Heart right ventricle (tissue), 2 donors: Measurements from ENCODE around the genes LRRC1 and KIAA1586.

- PRO-cap, 2 experiments: no peak in any of the 2 experiments
Observed at GRCh38 chr6:53500020-53500713, 44.7 kb downstream of the GCLC start.

GRCh38 chr6:53664518-53665173 lies 910 bp downstream of the KLHL31 start:
- PRO-cap, 2 experiments: peak in 1 of 2 experiments; most common plus-strand start chr6:53664897 (in 1); most common minus-strand start chr6:53664701 (in 1)

- PRO-cap, 2 experiments: no peak in any of the 2 experiments
Observed at GRCh38 chr6:53734409-53735035, 60.3 kb upstream of the LRRC1 start.

DNA sequence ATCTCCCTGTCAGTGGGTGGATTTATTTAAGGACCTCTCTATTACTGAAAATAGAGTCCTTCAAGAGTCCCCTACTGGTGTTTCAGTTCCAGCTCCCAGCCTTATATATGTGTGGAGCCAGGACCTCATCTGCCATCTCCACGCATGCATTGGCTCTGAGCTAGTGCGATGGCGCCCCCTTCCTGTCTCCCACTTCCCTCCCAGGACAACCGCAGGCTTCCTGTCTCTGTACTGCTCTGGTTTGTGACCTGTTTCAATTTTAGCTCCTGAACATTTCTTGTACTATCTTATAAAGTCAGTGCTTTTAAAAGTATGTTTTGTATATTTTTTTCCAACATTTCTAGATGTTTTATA lies 59.8 kb upstream of the LRRC1 start:
- PRO-cap, 2 experiments: no peak in any of the 2 experiments

DNA sequence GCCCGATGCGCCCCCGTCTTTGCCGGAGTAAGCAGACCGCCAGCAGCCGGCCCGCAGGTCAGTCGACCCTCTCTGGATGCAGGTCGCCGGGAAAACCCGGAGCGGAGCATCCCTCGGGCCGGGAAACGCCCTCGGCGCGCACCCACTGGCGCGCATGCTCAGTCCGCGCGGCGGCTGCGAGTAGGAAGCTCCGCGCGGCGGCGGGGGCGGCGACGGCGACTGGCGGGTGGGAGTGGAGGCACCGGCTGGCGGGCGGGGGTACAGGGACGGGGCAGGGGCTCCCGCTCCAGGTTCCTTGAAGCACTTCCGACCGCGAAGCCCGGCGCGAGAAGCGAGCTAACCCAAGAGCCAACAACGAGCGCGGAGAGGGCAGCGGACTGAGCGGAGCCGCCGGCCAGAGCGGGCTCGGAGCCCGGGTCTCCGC lies at the start of gene LRRC1:
Gene LRRC1 (plus strand): TSS at position 209 of the 424 bp plus-strand sequence.
- PRO-cap, 2 experiments: peak in 2 of 2 experiments; most common plus-strand start position 161 of the sequence (in 2); most common minus-strand start position 74 of the sequence (in 2)

DNA sequence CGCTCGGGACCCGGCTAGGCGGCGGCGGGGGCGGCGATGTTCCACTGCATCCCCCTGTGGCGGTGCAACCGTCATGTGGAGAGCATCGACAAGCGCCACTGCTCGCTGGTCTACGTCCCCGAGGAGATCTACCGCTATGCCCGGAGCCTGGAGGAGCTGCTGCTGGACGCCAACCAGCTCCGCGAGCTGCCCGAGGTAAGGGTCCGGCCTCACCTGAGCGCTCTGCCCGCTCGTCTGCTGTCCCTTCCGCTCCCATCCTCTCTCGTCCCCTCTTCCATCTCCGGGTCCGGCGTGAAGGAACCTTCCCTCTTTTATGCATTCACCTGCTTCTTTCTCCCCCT lies 386 bp downstream of the LRRC1 start:
- PRO-cap, 2 experiments: no peak in any of the 2 experiments

- PRO-cap, 2 experiments: no peak in any of the 2 experiments
Observed at GRCh38 chr6:53920363-53920825, 125.6 kb downstream of the LRRC1 start.

GRCh38 chr6:53943385-53944032 lies 148.7 kb downstream of the LRRC1 start:
- PRO-cap, 2 experiments: no peak in any of the 2 experiments

DNA sequence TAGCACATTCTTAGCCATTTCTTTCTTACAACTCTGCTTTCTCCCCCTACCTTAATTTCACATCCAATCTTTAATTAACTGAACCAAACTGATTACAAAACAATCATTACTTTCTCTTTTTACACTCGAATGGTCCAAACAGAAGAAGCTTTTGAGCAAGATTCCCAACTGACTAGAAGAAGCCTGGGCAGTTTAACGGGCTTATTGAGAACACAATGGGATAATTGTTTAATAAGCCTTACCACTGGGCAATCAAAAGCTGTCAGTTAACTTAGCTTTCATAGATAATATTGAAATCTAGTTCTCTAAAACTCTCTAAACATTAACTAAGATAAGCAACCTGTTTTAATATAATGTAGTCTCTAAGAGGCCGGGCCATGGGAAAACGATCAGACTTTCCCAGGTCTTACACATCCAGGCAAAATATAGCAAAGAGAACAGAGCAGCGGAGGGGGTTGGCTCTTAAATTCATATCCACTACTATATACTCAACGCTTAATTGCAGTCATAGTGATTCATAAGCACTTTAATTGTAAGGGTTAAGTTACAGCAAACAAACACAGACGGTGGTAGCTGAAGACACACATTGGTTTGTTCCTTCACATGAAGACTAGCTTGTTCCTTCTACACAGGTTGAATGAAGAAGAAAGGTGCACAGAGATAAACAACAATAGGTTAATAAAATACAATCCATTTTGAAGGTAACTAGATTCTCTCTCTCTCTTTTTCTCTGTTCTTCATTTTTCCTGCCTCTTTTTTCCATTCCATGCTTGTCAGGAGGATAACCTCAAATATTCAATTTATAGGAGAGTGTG lies 128.0 kb upstream of the FAM83B start:
- PRO-cap, 2 experiments: no peak in any of the 2 experiments

- PRO-cap, 2 experiments: no peak in any of the 2 experiments
Observed at GRCh38 chr6:54801663-54802272, 44.8 kb upstream of the FAM83B start.

GRCh38 chr6:56246600-56247238 lies 661 bp downstream of the COL21A1 start:
- PRO-cap, 2 experiments: no peak in any of the 2 experiments

DNA sequence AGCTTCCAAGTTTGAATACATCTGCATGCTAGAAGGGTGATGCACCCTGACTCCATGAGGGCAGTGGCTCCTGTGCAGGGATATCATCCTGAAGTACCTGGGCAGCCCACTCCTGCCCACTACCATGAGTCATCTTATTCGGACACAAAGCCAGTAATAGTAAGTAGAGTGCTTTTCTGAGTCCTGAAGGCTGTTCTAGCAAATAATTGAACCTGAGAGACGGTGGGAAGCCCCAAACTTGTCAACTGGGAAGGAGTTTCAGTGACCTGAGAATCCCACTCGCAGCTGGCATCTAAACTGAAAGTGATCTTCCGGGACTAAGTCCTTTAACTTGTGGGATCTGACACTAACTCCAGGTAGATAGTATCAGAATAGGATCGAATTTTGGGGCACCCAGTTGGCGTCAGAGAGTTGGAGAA lies 152.9 kb upstream of the COL21A1 start:
- PRO-cap, 2 experiments: no peak in any of the 2 experiments

DNA sequence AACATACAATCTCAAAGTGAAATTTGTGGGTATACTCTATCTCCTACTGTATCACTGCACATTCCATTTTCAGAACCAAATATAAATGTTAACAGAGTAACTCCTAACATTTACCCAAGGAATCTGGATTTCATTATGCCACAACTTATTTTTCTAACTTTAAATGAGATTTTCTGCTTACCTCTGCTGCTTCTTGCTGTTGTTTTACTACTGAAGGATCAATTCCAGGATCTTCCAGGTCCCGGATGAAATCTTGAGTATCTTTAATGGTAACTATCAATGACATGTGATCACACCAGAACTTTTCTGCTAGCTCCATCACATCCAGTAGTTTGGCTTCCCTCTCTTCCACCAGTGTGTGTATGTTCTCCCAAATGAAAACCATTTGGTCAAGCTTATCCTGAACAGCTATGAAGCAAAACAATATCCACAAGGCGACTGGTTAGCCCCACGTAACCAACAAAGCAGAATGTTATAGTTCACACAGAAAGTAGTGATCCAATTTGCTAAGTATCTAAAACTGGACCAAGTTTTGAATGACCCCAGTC lies 261.0 kb upstream of the COL21A1 start:
- PRO-cap, 2 experiments: no peak in any of the 2 experiments

GRCh38 chr6:56516963-56517796 lies 269.8 kb upstream of the COL21A1 start:
- PRO-cap, 2 experiments: no peak in any of the 2 experiments

DNA sequence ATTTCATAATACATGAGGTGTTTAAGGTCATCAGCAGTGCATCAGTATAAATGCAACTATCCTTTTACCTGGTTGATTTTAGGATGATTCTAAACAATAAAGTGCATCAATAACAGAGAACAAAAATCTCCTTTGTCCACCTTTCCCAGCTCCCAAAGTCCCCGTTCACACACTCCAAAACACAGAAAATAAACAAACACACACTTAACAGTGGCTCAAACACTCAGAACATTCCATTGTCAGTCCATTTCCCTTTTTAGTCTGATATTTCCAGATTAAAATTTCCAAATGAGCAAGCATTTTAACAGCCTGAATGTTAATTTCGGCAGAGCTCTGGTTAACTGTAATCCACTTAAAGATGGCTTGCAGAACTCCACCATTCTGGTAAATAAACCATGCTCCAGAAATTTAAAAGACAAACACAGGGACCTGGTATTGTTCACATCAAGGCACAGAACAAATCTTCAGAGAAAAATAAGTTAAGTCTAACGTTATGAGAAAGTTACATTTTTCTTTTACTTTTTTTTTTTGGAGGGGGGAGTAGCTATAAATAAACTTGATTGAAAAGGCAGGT lies 294.4 kb upstream of the COL21A1 start:
- PRO-cap, 2 experiments: no peak in any of the 2 experiments

DNA sequence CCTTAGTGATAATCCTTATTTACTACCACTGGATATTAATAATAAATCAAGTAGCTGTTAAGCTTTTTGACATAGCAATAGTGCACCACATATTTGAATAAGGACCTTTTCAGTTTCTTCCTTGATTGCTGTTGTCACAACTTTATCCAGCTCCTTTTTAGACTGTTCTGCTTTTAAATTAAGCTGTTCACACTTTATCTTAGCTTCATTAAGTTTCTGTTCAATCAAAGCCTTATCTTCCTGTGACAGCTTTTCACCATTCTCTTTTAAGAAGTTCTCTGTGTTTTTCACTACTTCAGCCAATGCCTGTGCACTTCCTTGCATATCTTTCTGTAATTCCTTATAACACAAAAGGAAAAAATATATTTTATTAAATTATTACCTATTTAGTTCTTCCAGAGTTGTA lies 351.0 kb upstream of the COL21A1 start:
- PRO-cap, 2 experiments: no peak in any of the 2 experiments

DNA sequence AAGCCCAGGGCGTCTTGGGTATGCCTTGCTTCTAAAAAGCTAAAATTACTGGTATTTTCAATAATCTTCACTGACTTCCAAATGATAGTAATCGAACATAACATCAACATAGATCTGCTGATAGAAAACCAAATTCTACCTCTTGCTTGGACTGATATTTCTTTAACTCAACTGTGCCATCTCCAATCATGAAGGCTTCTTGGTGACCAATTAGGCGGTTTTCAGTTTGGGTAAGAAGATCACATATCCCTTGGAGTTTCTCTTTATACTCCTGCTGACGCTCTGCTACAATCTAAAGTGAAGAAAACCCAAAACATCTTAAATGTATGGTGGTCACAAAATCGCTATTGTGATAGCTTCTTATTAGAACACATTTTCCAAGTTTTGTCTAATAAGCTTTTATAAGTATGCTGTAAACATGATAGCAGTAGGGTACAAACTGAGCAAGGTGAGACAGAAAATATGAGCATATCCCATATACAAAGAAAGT lies 352.6 kb upstream of the COL21A1 start:
- PRO-cap, 2 experiments: no peak in any of the 2 experiments

DNA sequence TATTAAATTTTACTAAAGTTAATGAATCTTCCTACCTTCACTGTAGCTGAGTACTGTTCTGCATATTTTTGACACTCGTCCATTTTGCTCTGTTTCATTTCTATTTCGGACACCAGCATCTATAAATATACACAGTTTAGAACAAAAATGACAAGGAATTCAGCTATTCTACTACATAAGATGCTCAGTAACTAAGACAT lies 327.6 kb downstream of the DST start:
- PRO-cap, 2 experiments: no peak in any of the 2 experiments

DNA sequence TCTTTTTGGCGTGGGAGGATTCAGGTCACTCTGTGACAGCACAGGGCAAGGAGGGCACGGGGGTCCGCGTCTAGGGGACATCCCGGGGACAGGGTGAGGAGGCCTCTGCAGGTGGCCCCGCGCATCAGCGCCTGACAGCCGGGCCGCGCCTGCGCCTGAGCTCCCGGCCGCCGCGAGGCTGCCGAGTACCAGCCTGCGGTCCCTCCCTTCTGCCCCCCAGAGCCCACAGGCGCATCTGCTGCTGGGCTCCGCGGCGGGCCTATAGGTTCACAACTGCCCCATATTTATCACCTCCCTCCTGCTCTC lies 110.6 kb downstream of the DST start:
- PRO-cap, 2 experiments: peak in 2 of 2 experiments; most common plus-strand start position 199 of the sequence (in 1); most common minus-strand start position 107 of the sequence (in 1)

DNA sequence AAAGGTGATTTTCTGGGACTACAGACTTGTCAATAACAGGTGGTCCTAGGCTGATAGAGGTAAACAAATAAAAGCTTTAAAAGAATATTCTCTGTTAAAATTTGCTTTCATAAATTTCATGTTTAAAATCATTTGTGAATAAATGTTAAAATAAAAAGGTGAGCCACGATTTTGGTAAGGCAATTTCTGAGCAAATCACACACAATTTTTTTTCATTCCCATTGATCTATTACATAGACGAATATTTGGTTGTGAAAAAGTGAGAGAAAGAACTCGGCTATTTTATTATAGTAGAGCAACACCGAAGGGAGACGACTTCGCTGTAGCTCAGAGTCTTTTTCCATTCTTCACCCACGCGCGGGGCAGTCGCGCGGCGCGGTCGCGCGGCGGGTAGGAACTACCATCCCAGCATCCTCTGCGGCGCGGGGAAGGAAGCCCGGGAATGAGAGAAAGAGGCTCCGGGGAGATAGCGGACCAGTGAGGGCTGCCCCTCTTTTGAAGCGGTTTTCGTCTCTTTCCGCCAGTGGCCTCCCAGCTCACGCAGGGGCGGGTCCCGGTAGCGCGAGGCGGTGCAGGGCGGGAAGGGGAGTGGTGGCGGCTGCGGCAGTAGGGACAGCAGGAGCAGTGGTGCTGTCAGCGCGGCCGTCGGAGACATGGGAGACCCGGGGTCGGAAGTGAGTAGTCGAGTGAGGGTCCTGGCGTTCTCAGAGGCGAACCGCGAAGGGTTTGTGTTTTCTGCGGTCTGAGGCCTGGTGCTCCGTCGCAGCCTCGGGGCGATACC lies at the start of gene KIAA1586:
Gene KIAA1586 (plus strand): TSS at position 591 of the 781 bp plus-strand sequence.
- PRO-cap, 2 experiments: peak in 2 of 2 experiments; most common plus-strand start position 601 of the sequence (in 2); most common minus-strand start position 399 of the sequence (in 1)